Epithelial cell of proximal tubule (primary cell): ENCODE measurements around a stretch of chr9.

DNA sequence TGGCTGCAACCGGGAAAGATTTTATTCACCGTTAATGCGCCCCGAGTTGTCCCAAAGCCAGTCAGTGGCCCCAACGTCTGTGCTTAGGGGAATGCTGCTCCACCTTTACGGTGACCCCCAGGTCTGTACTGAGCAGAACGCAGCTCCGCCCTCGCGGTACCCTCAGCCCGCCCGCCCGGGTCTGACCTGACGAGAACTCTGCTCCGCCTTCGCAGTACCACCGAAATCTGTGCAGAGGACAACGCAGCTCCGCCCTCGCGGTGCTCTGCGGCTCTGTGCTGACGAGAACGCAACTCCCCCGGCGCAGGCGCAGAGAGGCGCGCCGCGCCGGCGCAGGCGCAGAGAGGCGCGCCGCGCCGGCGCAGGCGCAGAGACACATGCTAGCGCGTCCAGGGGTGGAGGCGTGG, 18.6 kb downstream of the WASHC1 start:
- RAMPAGE, long total RNA = no peak
- RRBS = 89% methylated on average over 4 of the region's 44 CpGs

GRCh38 chr9:209233-209891, 5.3 kb upstream of the DOCK8 start:
- RAMPAGE, long total RNA = no peak
- RRBS = no CpG with 5 or more reads among the region's 14 CpGs

- RAMPAGE, long total RNA = no peak
- RRBS = no CpG with 5 or more reads among the region's 2 CpGs
Measured at GRCh38 chr9:215512-215671, 727 bp downstream of the DOCK8 start.

DNA sequence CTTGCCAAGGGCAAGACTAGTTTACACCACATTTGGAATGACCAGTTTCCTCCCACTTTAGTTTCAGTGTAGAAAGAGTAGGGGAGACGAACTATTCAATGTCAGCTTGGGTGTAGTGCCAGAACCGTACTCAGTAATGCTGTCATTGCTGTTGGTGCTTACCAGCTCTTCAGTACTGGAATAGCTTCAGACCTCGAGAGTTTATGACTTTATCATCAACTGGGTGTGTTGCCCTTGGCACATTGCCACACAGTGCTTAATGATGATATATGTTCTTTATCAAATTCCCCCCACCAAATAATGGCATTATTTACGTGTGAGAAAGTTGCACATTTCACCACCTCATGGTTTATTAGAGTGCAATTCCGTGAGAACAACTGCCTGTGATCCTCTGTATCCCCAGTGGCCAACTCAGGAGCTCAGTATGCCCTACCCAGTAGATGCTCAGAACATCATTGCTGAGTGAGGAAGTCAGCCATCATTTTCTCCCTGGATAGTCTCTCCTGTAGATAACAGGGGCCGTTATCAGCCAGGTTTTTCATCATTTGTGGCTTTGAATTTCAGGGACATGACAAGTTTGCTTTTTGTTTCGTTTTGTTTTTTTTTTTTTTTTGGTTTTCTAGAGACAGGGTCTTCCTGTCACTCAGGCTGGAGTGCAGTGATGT, 67.3 kb downstream of the DOCK8 start:
- RAMPAGE, long total RNA = no peak
- RRBS = no CpG with 5 or more reads among the region's 7 CpGs

DNA sequence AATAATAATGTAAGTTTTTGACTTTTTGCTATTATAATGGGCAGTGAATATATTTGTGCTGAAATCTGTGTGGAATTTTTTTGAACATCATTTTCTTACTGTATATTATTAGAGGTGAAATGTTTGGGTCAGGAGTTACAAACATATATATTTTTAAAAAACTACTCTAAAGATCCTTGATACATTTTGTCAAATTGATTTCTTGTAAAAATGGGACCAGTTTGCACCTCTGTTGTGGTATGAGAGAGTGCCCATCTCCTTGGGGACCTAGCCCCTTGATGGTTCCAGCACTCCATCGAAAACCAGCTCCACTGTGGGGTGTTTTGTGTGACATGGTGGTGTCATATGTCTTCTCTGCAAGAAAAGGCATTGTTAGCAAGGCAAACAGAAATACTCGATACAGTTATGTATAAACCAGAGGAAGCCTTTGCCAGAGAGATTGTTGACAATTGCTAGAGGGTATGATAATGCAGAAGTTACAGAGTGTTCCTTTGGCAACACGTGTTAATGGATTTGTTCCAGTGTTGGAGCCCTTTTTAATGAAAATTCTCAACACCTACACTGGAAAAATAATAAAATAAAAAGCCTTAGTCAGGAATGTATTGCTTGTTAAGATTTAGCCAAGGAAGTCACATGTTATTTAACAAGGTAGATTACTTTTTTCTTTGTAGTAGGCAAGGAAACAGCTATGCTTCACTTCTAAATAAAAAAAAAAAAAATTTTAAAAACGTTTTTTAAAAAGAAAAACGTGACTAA, 66.5 kb downstream of the KANK1 start:
- RAMPAGE, long total RNA = no peak
- RRBS = no CpG with 5 or more reads among the region's 5 CpGs

DNA sequence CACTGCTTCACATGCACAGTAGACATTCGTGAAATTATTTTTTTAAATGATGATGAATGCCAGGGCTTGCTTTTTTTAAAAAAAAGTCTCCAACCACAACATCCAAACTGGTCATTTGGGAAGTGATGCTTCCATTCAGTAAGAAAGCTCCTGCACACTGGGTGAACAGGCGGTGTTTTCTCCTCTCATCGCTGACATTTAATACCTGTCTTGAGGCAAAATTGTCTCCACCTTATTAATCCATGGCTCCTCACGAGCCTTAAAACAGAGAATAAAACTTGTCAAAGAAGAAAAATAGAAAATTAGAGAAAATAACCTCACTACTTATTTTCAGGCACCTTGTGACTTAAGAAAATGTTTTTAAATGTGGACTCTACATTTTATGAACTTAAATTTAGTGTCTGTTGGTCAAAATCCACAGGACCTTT, 114.2 kb downstream of the KANK1 start:
- RAMPAGE, long total RNA = no peak
- RRBS = no CpG with 5 or more reads among the region's 4 CpGs

DNA sequence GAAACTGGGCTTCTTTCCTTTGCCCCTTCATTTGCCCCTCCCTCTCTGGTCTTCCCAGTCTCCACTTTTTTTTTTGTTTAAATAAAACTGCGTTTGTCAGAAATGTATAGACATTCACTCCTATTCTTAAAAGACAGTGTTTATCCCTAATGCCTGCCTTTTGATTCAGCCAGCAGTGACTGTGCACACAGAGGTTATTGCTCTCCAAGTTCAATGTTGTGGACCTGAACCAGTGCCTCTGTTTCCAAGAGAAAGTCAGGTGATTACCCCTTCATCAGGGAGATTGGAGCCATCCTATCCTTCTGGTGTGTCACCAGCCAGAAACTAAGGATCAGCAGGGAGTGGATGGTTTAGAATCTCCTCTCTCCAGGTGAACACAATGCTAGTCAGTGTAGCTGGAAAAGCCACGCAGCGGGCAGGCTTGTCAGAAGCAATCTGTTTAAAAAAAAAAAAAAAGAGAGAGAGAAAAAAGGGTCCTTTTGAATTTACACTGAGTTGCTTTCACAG, 167.5 kb upstream of the DMRT1 start:
- RAMPAGE, long total RNA = no peak
- RRBS = no CpG with 5 or more reads among the region's 3 CpGs

- RAMPAGE, long total RNA = no peak
- RRBS = no CpG with 5 or more reads among the region's 6 CpGs
Measured at GRCh38 chr9:684994-686092, 156.2 kb upstream of the DMRT1 start.

DNA sequence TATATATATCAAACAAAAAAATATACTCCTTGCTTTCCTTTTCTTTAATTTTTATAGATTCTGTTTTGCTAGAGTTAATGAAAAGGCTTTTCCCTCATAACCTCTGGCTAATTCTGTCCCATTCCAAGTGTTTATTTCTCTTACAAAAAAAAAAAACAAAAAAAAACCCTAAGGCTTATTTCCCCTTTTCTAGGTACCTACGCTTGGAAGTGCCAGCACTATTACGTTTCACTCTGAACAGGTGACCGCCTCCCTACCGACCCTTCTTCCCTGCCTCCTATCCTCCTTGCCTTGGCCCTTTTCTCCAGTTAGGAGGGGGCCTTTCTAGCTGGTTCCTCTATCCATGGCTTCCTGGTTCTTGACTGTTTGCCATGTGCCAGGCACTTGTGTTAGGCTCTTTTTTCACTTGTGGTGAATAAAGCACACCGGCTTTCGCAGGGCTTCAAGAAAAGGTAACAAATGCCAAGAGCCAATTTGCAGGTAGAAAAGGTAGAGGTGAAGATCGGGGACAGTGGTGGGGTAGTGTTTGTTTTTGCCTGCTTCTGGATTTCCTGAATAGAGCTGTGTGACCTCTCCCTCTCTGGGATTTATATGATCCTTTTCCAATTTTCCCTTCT, 23.3 kb upstream of the DMRT1 start:
- RAMPAGE, long total RNA = no peak
- RRBS = no CpG with 5 or more reads among the region's 7 CpGs

DNA sequence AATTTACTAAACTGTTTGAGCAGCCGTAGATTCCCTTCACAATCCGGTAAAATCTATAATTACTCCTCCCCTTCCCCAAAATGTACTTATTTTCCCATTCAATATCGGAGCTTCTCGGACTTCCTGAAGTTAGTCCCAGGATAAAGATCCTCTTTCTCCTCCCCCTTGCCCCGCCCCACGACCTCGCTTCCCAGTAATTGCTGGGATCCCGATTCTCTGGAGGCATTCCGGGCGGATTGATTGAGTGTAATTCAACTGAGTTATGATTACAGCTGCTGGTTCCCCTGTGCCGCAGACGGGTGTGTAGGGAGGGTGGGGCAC, 2.7 kb upstream of the DMRT2 start:
- RAMPAGE, long total RNA = no peak
- RRBS = no CpG with 5 or more reads among the region's 12 CpGs

DNA sequence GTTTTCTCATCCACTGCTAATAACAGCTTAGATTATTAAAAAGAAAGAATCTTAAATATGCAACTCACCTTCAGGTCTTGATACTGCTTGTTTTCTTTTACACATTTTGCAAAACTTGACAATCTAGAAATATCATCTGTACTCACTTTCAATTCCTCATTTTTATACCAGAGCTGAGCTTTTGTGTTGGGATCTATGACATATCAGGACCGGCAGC, 75.7 kb upstream of the SMARCA2 start:
- RAMPAGE, long total RNA = no peak
- RRBS = no CpG with 5 or more reads among the region's 1 CpG

DNA sequence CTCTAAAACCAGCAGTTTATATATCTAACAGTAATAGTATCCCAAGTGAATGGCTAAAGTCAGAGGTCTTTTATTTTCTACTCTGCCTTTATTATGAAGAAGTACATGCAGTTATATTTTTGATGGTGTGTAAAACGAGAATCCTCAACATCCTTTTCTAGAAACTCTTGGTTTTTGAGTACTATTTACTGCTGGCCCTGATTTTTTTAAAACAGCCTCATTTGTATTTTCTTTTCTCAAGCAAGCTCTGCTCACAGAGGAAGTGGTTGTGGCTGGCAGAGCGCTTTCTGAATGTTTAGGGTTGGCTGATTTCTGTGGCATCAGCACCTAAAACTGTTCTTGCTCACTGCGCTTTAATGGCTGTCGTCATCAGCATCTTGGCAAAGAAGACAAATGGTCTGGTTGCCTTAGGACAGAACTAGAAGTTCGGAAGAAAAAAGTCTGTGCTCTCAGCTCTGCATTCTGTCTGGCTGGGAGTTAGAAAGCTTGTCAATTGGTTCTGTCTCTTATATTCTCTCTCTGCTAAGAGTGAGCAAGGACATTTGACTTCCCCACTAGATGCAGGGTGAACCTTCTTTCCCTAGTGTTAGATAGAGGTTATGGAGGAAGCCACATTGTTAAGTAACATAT, 38.7 kb downstream of the SMARCA2 start:
- RAMPAGE, long total RNA = no peak
- RRBS = no CpG with 5 or more reads among the region's 5 CpGs

- RAMPAGE, long total RNA = no peak
- RRBS = 19% methylated on average over 2 of the region's 15 CpGs
Measured at GRCh38 chr9:2159544-2160739, 144.8 kb downstream of the SMARCA2 start.

GRCh38 chr9:2260442-2261264, 245.5 kb downstream of the SMARCA2 start:
- RAMPAGE, long total RNA = no peak
- RRBS = no CpG with 5 or more reads among the region's 3 CpGs

- RAMPAGE, long total RNA = no peak
- RRBS = no CpG with 5 or more reads among the region's 7 CpGs
Measured at GRCh38 chr9:2469656-2470460, 151.7 kb upstream of the VLDLR start.

GRCh38 chr9:2489884-2490511, 131.6 kb upstream of the VLDLR start:
- RAMPAGE, long total RNA = no peak
- RRBS = no CpG with 5 or more reads among the region's 3 CpGs

DNA sequence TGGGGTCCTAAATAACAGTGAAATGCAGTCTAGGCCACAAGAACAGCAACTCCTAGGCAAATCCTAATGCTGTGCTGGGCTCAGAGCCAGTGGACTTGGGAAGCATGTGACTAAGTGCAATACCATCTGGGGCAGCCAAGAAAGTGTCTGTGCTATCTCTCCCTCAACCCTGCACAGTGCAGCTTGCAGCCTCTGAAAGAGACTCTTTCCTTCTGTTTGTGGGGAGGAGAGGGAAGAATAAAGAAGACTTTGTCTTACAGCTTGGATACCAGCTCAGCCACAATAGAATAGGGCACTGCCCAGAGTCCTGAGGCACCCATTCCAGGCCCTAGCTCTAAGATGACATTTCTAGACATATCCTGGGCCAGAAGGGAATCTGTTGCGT, 62.0 kb upstream of the VLDLR start:
- RAMPAGE, long total RNA = no peak
- RRBS = no CpG with 5 or more reads among the region's 1 CpG

DNA sequence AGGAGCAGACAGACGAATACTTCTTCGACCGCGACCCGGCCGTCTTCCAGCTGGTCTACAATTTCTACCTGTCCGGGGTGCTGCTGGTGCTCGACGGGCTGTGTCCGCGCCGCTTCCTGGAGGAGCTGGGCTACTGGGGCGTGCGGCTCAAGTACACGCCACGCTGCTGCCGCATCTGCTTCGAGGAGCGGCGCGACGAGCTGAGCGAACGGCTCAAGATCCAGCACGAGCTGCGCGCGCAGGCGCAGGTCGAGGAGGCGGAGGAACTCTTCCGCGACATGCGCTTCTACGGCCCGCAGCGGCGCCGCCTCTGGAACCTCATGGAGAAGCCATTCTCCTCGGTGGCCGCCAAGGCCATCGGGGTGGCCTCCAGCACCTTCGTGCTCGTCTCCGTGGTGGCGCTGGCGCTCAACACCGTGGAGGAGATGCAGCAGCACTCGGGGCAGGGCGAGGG, 884 bp downstream of the KCNV2 start:
- RAMPAGE, long total RNA = no peak
- RRBS = no CpG with 5 or more reads among the region's 50 CpGs

GRCh38 chr9:3337487-3337973, 188.3 kb downstream of the RFX3 start:
- RAMPAGE, long total RNA = no peak
- RRBS = no CpG with 5 or more reads among the region's 2 CpGs

DNA sequence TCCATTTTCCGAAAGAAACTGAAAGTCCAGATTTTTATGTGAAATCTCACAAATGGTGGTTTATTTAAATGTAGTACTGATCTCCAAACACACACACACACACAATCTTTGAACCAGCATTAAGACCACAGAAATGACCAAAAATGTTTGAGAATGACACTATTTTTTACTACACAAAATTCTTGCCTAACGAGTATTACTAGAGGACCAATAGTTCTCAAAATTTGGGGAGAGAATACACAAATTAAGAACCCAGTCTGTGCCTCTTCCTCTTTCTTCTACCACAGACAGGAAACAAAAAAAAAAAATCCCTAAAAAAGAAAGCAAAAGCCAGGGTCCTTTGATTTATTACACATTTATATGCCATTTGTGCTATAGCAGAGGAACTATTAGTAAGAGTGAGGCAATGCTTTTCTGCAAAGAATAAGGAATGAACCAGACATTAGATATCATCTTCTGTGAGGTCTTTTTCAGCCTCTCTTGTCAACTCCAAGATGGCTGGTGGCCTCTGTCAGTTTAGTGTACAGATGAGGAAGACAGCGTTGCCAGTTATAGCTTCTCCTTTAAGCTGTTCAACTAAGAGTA, 127.7 kb downstream of the RFX3 start:
- RAMPAGE, long total RNA = no peak
- RRBS = no CpG with 5 or more reads among the region's 3 CpGs